T47D (cell line): ENCODE data around the genes SLC25A20, KLHDC8B, GPX1 and IP6K1.

- RRBS: 1% methylated on average over 21 of the region's 57 CpGs
Observed at GRCh38 chr3:48898241-48899210, at the start of gene SLC25A20. SLC25A20 (minus strand) TSS chr3:48898882.

GRCh38 chr3:48899211-48899731 is 589 bp upstream of the SLC25A20 start:
- RRBS: no CpG with 5 or more reads among the region's 6 CpGs

DNA sequence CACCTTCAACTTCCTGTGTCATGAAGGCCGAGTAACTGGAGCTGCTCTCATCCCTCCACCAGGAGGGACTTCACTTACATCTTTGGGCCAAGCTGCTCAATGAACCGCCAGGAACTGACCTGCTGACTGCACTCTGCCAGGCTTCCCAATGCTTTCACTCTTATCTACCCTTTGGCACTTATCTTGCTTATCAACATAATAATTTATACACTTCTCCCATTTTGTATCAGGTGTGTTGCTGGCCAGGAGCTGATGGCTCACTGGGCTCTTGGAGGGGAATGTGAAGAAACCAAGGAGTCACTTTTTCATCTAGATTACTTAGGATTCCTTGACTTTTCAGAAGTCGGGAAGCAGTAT is 1.1 kb downstream of the NDUFAF3 start:
- RRBS: no CpG with 5 or more reads among the region's 3 CpGs

GRCh38 chr3:49063150-49063632 is 30.7 kb downstream of the QRICH1 start:
- RRBS: no CpG with 5 or more reads among the region's 2 CpGs

GRCh38 chr3:49092236-49092638 is 1.6 kb downstream of the QRICH1 start:
- RRBS: no CpG with 5 or more reads among the region's 1 CpG

GRCh38 chr3:49103207-49103790 is 1.3 kb downstream of the QARS1 start:
- RRBS: no CpG with 5 or more reads among the region's 7 CpGs

- RRBS: 2% methylated on average over 13 of the region's 58 CpGs
Observed at GRCh38 chr3:49170690-49171850, at the start of gene KLHDC8B. KLHDC8B (plus strand) TSS chr3:49171598.

GRCh38 chr3:49205196-49205633 is 5.9 kb downstream of the IHO1 start:
- RRBS: no CpG with 5 or more reads among the region's 14 CpGs

DNA sequence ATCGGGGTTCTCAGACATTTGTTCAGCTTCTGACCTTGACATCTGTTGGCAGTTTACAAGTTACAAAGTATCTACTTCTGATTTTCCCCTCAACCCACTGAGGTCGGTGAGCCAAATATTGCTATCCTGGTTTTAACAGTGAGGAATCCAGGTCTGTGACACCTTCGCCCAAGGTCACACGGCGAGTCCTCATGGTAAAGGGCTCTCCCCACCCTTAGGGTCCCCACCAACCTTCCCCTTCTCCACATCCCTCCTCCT is 494 bp downstream of the USP4 start:
- RRBS: no CpG with 5 or more reads among the region's 5 CpGs

- RRBS: 94% methylated on average over 16 of the region's 79 CpGs
Observed at GRCh38 chr3:49357483-49358384, at the start of gene GPX1. GPX1 (minus strand) TSS chr3:49358353.

GRCh38 chr3:49358584-49359152 is 515 bp upstream of the GPX1 start:
- RRBS: 95% methylated on average over 11 of the region's 17 CpGs

GRCh38 chr3:49377758-49378239 is 19.6 kb upstream of the GPX1 start:
- RRBS: no CpG with 5 or more reads among the region's 7 CpGs

DNA sequence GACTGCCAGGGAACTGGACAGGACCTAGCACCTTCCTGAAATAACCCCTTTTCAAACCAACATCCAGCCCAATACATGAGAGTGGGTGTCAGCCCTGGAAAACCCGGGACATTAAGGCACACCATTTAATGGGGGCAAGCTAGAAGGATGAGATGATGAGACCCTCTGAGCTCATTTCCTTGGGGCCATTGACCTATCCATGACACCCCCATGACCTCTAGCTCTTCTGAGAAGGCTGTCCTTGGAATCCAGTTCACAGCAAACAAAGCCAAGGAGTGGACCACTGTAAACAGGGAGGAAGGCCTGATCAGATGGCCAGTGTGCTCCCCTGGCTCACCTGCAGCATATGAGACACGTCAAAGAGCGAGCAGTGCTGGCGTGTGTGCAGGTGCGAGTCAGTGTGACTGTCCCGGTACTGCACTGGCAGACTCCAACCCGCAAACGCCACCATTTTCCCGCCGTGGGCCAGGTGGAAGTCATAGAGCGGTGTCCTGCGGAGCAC is 455 bp downstream of the AMT start:
- RRBS: no CpG with 5 or more reads among the region's 12 CpGs

DNA sequence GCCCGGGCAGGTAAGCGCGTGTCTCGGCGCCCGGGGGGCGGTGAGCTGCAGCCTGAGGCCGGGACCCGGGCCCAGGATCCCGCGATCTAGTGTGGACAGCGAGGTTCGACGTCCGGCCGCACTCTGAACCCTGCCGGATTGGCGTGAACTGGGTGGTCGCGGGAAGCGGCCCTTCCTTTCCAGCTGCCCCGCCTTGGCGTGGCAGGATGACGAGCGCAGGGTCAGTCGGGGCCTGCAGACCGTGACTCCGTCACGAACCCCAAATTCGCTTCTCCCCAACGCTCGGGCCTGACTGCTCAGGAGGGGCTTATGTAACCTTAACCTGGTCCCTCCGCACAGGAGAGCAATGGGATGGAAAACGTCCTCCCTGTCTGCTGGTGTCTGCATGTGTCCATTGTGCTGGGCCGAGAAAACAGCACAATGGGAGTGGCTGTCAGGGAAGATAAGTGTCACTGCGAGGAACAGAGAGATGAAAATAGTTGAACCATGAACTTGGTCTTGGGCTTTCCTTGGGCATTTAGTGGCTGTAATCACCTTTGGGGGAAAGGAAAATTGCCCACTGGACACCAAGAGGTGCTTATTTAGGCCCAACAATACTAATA is 641 bp downstream of the BSN start:
- RRBS: 3% methylated on average over 7 of the region's 36 CpGs

DNA sequence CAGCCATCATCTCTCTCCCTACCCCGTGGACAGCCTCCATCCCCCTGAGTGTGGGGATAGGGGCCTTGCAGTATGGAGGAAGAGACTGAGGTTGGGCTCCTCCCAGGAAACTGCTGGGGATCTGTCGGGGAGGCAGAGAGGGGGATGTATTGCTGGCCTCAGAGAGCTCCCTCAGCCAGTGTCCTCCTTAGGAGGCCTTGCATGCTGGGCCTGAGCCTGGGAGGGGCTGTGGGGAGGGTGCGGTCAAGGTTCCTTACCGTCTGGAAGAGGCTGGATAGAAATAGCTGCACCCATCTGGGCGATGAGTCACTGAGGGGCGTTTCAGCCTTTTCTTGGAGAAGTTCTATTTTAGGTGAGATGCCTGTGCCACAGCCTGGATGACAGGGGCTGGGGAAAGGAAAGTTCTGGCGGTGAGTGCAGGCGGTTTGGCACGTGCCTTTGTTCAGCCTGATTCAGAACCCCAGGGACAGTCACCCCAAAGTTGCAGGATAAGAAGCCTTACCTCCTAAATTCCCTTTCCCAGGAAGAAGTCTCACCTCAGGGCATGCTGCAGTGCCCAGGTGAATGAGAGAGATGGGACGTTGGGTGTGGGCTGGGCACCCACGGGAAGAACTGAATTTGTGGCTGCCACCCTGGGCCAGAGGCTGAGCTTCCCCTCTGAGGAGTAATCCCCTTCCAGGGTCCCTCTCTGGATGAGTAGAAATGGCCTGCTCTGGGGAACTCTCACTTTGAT is 35.7 kb upstream of the APEH start:
- RRBS: no CpG with 5 or more reads among the region's 11 CpGs

GRCh38 chr3:49688516-49689049 is 691 bp downstream of the MST1 start:
- RRBS: no CpG with 5 or more reads among the region's 4 CpGs

GRCh38 chr3:49785755-49786618 is at the start of gene IP6K1:
IP6K1 (minus strand) TSS chr3:49786542.
- RRBS: 2% methylated on average over 41 of the region's 70 CpGs

GRCh38 chr3:49806677-49807119 is 3.6 kb downstream of the INKA1 start:
- RRBS: no CpG with 5 or more reads among the region's 1 CpG

DNA sequence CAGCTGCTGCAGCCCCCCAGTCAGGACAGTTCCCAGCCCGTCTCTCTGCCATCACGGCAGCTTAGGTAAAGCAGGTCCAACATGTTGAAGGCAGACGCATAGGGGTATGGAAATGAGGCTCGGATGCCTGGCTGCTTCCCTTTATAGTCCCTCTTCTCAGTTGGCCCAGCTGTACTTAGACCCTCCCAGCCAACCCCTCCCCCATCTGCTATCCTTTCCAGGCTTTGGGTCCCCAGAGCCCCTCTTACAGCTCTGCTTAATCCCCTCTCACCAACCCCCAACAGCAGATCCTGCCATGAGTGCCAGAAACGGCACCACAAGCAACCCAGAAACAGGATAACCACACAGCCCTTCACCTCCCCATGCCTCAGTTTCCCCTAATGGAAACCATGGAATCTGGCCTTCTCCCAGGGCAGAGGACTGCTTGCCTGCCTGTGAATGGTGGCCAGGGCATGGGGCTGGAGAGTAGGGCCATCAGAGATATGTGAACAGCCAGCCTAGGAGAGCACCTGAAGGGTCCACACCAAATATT is 1.6 kb downstream of the CAMKV start:
- RRBS: no CpG with 5 or more reads among the region's 5 CpGs

DNA sequence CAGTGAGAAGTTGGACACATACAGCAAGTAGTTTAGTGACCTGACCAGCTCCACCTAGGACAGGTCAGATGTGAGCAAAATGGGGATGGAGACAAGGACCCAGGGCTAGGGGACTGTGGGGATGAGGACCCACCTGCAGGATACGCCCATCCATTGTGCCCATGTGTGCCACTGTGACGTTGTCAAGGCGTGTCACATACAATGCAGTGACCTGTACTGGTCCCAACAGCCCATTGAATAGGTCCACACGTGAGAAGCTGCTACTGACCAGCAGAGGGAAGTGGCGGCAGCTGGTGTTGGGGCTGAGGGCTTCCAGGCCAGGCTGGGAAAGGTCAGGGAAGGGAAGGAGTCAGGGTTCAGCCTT is 4.7 kb downstream of the MST1R start:
- RRBS: no CpG with 5 or more reads among the region's 5 CpGs